ENCODE data around the gene MASTL.

GRCh38 chr10:25492821-25493722 is 318.3 kb downstream of the GPR158 start:
- PRO-cap, 2 experiments, result no peak in any of the 2 experiments

DNA sequence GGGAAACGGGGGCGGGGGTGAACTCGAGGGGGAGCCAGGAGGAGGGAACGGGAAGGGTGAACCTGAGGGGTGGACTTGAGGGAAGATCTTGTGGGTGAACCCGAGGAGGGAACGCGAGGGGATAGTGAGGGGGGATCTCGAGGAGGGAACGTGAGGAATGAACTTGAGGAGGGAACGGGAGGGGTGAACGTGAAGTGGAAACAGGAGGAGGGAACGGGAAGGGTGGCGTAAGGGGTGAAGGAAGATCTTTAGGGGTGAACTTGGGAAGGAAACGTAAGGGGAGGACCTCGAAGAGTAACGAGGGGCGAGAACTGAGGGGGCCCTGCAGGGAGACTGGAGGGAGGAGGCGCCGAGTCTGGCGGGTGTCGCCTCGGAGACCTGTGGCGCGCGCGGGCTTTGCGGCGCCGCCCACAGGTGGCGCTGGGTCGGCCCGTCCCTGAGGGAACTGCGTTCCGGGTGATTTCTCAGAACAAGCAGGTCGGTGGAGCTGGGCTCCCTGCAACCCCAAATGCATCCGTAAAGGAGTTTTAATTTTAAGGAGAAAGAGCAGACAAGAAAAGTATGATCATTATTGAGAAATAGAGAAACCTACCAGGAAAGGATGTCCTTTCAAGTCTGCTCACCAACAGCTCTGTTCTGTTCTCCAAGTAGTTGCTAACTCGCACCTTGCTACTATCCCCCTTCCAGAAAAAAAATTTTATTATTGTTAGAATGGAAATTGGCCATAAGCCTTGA is 777 bp downstream of the MYO3A start:
- PRO-cap, 2 experiments, result no peak in any of the 2 experiments

DNA sequence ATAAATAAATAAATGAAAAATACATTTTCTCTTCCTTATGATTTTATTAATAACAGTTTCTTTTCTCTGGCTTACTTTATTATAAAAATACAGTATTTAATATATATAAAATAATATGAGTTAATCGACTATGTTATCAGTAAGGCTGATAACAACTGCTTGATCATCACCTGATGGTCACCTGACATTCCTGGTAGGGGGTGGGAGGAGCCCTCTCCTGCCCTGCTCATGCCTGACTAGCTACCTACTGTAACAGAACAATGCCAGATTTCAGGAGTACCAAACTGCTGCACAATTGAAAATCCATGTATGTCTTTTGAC is 1.3 kb upstream of the APBB1IP start:
- PRO-cap, 2 experiments, result no peak in any of the 2 experiments

DNA sequence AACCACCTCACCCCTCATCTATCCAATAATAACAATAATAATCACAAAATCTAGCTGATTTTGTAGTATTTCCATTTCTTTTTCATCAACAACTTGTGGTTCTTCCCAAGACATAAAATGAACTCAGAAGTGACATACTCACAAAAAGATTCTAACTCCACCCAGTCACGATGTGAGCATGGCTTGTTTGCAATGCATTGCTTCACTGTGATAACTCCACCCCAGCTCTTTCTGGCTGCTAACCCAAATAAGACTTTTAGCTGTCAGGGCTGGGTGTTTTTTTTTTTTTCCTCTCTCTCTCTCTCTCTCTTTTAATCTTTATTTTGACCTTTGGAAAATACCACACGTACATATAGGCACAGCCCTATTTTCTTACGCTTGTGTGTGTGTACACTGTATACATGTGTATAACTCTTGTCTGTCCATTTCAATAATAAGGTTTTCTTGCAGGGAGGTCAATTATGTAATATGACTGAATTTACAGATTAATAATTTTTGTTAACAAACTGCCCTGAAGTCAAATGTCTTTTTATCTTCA is 48.9 kb downstream of the APBB1IP start:
- PRO-cap, 2 experiments, result no peak in any of the 2 experiments

DNA sequence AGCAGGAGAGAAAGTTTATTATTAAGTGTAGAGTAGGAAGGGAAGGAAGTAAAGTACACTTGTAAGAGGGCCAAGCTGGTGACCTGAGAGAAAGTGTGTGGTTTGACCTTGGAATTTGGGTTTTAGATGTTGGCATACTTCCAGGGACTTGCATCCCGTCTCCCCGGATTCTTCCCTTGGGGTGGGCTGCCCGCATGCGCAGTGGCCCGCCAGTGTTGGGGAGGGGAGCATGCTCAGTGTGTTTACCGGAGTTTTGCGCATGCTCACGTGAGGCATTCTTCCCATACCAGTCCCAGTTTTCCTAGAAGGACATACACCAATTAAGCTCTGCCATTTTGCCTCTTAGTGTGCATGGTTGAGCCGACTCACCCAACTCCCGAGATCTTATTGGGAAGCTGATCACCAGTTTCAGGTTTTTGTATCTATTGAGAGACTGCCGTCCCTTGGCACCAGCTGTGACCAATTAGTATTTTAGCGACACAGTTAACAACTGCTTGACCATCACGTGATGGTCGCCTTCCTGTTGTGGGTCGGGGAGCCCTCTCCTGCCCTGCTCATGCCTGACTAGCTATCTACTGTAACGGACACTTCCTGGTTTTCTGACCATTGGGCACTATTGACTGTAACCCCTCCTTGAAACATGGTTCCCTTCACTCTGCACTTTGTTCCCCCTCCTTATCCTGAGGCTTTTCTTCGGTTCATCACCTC is 9.6 kb downstream of the PDSS1 start:
- PRO-cap, 2 experiments, result no peak in any of the 2 experiments

GRCh38 chr10:26738770-26739753 is 41.6 kb downstream of the PDSS1 start:
- PRO-cap, 2 experiments, result no peak in any of the 2 experiments

DNA sequence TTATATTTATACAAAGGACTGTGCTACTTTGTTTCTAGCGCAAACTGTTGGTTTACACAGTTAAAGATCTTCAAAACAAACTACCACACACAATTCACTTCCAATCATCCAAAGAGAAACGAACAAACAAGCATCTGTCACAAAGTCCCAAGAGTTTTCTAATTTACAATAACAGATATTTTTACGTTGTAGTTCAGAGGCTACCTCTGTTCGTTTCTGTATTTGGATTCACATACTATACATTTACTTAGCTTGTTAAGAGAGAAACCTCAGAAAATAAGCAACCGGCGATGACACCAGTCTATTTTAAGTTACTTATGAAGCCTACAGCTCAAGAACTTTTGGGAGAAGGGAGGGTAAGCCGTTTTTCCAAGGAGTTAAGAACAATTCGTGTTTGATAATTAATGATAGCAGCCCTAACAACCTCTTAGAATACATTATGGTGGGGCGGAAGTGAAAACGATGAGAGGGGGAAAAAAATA is 1.2 kb downstream of the ABI1 start:
- PRO-cap, 2 experiments, result no peak in any of the 2 experiments

GRCh38 chr10:26946285-26946757 is 85.6 kb upstream of the ABI1 start:
- PRO-cap, 2 experiments, result no peak in any of the 2 experiments

GRCh38 chr10:27154811-27155525 is at the start of gene MASTL:
TSS of gene MASTL (plus strand) at chr10:27155352.
- PRO-cap, 2 experiments, result peak in 2 of 2 experiments; most common plus-strand start chr10:27155363 (in 2); most common minus-strand start chr10:27155080 (in 1)

DNA sequence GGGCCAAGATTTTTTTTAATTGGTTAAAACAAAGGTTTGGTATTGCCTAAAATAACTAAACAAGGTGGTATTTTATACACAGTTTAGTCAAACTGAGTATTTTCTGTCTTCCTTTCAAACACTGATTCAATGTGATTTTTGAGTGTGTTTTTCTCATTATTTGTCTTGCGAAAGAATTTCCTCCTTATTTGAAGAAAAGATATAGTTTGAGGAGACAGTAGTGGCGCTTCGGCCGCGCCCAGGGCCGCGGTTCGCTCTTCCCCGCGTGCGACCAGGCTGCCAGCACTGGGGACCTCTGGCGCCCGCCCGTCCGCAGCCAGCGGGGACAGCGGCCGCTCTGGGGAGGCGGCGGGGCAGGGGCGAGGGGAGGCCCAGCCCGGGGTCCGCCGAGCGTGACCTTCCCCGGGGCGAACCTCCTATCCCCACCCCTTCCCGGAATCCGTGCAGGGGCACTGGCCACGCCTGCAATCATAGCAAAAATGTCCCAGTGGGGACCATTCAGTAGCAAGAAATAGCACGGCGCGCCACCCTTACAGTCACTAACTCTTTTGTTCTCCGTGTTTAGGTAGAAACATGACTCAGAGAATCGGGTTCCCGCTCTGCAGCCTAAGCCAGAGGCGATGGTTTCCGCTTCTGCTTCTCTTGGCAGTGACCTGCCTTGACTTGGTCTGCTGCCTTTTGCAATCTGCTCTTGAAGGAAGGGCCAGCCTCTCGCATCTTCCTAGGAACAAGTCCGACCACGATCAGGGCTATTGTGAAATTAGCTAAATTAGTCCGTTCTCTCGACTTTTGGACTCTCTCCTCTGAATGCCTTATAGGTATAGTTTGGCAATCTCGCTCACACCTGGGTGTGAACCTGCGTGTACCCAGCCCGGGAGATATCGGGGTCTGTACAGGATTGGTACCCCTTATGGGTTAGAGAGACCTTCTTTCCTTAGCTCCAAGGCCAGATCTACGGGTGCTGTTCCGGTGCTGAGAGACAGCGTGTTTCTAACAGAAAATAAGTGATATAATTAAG is 79.2 kb upstream of the ACBD5 start:
- PRO-cap, 2 experiments, result peak in 2 of 2 experiments; most common plus-strand start position 285 of the sequence (in 1); most common minus-strand start position 339 of the sequence (in 2)

DNA sequence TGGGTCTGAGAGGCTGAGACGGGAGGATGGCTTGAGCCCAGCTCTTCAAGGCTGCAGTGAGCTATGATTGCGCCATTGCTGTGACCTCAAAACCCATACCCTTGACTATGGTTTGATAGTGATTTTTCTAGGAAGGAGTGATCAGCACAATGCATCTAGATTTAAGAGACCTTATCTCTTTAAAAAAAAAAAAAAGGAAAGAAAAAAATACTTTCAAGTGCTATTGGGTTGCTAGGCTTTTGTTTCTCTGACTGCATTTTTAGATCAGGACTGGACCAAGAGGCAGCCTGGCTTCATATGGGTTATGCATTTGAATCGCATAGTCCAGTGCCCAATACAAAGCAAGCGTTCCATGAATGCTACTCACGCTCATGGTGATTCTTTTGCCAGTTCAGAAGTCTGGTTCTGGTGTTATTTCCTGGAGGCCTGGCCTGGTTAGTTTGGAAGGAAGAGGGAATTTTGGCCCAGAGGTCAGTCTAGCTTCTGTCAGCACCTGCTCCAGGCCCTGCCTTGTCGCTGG is 74.1 kb upstream of the MKX start:
- PRO-cap, 2 experiments, result no peak in any of the 2 experiments

DNA sequence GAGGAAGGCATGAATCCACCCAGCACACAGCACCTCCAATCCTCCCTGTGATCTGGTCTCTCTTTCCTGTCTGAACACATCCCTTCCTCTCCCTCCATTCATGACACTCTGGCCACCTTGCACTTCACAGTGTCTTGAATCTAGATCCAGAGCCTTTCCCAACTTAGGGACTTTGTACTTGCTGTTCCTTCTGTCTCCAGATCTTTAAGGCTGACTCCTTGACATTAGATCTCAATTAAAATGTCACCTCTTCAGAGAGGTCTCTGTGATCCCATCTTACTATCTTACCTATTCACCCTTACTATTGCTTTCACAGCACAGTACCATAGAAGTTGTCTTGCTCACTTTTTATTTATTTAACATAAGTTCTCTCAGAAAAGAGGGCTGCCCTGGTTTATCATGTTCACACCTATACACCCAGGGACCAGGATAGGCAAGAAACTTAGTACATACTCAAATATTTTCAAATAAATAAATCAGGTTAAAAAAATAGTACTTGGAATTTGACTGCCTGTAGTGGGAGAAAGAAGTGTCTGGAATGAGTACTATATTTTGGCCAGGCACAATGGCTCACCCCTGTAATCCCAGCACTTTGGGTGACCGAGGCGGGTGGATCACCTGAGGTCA is 139.6 kb downstream of the MPP7 start:
- PRO-cap, 2 experiments, result no peak in any of the 2 experiments

GRCh38 chr10:28543199-28543862 is 10.4 kb downstream of the WAC start:
- PRO-cap, 2 experiments, result no peak in any of the 2 experiments

DNA sequence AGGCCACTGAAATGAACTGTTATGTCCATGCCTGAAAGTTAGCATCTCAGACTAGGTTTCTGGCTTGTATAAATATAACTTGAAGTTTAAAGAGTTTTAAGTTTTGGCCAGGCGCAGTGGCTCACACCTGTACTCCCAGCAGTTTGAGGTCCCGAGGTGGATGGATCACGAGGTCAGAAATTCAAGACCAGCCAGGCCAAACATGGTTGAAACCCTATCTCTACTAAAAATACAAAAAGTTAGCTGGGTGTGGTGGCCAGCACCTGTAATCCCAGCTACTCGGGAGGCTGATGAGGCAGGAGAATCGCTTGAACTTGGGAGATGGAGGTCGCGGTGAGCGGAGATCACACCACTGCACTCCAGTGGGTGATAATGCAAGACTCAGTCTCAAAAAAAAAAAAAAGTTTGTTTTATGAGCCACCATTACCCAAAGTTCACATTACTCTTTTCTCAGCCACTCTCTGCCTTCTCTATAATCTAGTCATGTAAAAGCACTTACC is 16.9 kb downstream of the WAC start:
- PRO-cap, 2 experiments, result peak in 1 of 2 experiments; most common plus-strand start position 315 of the sequence (in 1)

- PRO-cap, 2 experiments, result peak in 2 of 2 experiments; most common plus-strand start chr10:28555490 (in 1)
Measured at GRCh38 chr10:28555169-28555993, 22.5 kb downstream of the WAC start.

DNA sequence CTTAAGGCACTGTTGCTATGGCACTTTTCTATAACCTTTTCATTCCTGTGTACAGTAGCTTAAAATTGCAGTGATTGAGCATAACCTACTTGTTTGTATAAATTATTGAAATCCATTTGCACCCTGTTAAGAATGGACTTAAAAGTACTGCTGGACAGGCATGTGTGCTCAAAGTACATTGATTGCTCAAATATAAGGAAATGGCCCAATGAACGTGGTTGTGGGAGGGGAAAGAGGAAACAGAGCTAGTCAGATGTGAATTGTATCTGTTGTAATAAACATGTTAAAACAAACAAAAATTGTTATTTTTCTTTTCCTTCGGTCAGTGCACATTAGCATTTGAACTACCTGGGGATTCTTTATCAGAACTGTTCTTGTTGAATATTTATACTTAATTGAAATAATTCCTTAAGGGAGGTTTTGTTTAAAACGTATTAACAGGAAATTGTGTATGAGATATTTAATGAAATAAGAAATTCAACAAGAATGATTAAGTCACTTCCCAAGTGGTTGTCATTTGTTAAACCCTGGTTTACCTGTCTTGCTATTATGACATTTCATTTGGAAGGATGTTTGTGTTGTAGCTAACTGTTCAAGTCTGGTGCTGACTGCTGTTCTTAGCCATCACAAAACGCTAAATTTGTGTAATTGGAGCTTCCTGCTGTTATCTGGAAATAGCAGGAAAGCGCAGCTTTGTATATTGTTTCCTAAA is 56.9 kb upstream of the BAMBI start:
- PRO-cap, 2 experiments, result no peak in any of the 2 experiments

- PRO-cap, 2 experiments, result no peak in any of the 2 experiments
Measured at GRCh38 chr10:28721835-28722856, 44.8 kb downstream of the BAMBI start.

DNA sequence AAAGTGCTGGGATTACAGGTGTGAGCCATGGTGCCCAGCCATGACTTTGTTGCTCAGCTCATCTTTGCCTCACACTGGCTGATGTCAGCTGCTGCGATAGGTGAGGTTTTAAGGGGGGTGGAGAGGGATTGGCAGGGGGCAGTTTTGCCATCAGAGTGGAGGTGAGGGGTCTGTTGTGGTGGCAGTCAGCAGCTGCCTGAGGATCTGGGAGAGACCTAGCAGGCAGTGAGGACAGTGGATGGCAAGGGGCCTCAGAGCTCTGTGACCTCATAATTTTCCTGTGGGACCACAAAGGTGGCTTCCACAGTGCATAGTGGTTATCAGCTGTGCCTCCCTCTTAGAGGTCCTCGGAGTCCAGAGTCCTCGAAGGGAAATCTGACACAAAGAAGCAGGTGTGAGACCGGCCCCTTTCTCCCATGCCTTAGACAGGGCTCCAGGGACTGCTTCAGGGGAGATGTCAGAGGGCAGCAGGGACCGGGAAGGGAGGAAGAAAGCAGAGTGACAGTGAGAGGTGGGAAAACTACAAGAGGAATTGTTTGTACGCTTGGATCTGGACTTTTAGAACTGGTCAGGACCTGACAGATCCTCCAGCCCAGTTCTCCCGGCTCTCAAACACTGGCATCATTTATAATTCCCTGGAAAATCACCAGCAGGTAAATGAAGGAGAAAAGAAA is 66.2 kb downstream of the BAMBI start:
- PRO-cap, 2 experiments, result no peak in any of the 2 experiments

GRCh38 chr10:28808091-28808629 is 130.8 kb downstream of the BAMBI start:
- PRO-cap, 2 experiments, result no peak in any of the 2 experiments

- PRO-cap, 2 experiments, result no peak in any of the 2 experiments
Measured at GRCh38 chr10:28839559-28840094, 162.3 kb downstream of the BAMBI start.